Omental fat pad (tissue), 4 donors: ENCODE measurements around a stretch of chr16.

DNA sequence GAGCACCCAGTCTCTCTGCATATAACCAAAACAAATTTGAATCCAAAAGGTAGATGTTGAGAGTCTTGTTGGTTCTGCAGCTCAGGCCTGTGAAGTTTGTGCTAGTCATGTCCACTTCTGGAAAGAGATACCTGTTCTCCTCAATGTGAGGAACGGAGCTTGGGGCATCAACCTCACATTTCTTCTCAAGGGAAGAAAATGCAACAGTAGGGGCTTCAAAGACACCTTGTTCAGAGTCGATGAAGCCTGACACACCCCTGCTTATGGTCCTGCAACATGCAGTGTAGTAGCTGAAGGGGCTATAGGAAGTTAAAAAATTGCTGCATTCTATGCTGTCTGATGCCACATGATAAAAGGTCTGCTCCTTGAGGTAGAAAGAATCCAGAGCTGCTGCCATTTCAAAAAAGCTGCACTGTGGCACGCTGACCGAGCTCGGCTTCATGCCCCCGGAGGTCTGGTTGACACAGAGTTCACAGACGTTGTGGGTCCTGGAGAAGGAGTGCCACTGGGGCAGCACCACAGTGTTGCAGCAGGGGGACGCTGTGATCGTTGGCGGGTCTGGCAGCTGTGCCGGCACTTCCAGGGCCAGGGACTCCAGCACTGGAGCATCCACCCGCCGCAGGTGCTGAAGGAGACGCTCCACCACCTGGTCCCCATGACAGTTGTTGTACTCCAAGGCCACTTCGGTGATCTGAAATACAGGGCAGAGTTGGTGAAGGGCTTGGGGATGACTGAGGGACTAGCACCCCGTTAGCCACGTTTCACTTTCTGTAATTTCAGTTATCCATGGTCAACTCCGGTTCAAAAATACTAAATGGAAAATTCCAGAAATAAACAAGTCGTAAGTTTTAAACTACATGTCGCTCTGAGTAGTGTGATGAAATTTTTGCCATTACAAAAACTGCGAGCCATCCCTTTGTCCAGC is 23.4 kb downstream of the SNN start:
- PRO-cap: no peak
- RAMPAGE, long total RNA, 4 experiments: no peak in any of the 4 experiments

- PRO-cap: no peak
- RAMPAGE, long total RNA, 4 experiments: no peak in any of the 4 experiments
These were observed 26.4 kb downstream of the TXNDC11 start for GRCh38 chr16:11715973-11716859.

DNA sequence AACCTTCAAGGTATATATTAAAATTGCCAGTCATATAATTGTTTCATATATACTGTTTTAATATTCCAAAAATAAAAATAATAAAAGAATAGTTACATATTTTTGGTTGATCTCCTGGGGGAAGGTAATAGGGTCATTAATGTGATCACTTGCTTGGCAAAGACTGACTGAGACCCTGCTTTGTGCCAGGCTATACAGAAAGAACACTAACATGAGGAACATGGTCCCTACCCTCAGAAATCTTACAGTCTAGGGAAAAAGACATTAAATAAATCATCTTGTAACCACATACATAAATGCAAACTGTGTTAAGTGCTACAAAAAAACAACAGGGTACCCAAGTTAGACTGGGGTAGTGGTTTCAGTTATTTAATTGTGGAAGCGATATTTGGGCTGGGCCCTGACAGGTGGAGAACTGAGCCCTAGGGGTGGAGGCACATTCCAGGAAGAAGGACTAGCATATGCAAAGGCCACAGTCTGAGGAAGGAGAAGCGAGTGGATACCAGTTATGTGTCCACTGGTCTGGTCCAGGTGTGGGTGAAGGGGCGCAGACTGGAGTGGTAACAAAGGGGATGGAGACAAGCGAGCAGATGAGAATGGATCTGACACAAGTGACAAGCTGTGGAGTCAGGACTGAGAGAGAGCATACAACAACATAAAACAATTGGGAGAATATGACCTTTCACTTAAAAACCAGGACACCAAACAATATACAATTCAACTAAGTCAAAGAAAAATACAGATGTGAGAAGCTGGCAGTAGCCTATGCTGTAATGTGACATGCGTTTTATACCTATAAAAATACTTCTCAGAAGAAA is 22.9 kb downstream of the TXNDC11 start:
- PRO-cap: no peak
- RAMPAGE, long total RNA, 4 experiments: no peak in any of the 4 experiments

DNA sequence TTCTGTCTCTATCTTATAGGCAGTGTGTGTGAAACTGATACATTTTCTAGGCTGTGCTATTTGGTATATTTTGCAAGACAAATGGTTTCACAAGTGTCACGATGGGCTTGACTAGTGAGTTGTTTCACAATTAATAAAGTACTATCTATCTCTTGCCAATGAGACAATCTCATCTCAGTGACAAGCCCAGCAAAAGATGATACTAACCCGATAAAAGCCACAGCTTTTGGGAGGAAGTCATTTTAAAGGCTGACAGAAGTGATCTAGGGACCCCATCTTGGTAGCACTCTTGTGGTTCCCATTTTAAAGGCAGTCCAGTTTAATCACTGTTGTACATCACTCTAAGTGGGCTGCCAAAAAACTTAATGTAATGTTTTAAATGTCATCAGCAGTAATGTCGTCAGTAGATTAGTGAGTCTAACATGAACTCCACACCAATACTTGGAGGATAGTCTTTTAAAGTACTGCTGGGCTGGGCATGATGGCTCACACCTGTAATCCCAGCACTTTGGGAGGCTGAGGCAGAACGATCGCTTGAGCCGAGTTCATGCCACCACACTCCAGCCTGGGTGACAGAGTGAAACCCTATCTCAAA is 14.4 kb downstream of the TXNDC11 start:
- PRO-cap: no peak
- RAMPAGE, long total RNA, 4 experiments: no peak in any of the 4 experiments

- PRO-cap: no peak
- RAMPAGE, long total RNA, 4 experiments: no peak in any of the 4 experiments
These were observed 11.8 kb downstream of the TXNDC11 start for GRCh38 chr16:11730902-11731306.

DNA sequence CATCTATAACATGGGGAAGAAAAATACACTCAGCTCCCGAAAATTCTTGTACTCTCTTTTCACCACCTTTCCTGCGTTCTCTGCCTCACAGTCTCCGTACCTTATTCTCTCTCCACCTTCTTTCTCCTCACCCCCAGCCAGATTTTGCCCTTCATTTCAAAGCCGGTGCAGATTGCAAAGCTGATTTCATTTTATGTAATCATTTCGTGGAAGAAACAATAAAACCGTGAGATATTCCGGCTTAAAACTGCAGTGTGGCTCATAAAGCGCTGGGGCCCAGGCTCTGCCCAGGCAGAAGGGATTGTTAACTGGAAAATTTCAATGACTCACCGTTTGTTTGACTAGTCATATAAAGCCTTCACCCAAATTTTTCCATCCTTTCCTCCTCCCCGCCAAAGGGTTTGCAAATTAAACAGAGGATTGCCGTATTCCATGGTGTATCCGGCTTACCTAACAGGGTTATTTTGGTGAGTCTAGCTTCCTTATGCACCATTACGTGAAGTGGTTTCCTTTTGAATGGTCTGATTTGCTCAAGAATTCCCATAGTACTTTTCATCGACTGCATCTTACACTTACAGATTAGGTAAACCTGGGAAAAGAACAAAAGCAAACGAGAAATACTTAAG is 756 bp upstream of the GSPT1 start:
- PRO-cap: no peak
- RAMPAGE, long total RNA, 4 experiments: no peak in any of the 4 experiments

GRCh38 chr16:11994259-11995076 is 17.9 kb downstream of the SNX29 start:
- PRO-cap: no peak
- RAMPAGE, long total RNA, 4 experiments: no peak in any of the 4 experiments

GRCh38 chr16:12026962-12027440 is 50.5 kb downstream of the SNX29 start:
- PRO-cap: no peak
- RAMPAGE, long total RNA, 4 experiments: no peak in any of the 4 experiments

GRCh38 chr16:12057214-12057914 is 80.8 kb downstream of the SNX29 start:
- PRO-cap: no peak
- RAMPAGE, long total RNA, 4 experiments: no peak in any of the 4 experiments

GRCh38 chr16:12212134-12212715 is 235.7 kb downstream of the SNX29 start:
- PRO-cap: no peak
- RAMPAGE, long total RNA, 4 experiments: no peak in any of the 4 experiments

DNA sequence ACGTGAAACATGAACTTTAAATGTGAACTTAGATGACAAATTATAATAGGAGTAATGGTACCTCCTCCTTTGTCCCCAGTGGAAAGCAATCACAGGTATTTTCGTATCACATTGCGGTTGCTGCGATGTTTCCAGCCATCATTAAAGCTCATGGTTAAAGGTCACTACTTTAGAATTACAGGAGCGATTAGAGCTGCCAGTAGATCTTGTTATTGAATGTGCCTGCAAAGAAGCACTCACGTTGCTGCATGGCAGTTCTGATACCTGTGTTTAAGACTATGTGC is 301.0 kb downstream of the CPPED1 start:
- PRO-cap: no peak
- RAMPAGE, long total RNA, 4 experiments: no peak in any of the 4 experiments

DNA sequence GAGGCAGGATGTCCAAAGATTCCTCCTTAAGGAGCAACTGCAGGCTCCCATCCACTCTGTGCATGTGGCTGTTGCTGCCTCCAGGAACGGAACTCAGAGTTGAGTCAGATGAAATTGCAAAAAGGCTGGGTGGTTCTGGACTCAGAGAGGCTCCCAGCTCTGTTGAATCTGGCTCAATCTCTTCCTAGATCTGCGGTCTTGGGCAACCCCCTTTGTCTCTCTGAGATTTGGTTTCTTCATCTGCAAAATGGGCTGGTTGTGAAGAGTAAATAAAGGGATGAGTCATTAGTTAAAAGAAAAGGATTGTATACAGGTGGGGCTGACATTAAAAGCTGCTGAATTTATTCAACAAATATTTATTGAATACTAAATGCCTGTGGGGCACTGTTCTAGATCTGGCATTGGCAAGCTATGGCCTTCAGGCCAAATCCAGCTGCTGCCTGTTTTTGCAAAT is 197.3 kb downstream of the SHISA9 start:
- PRO-cap: no peak
- RAMPAGE, long total RNA, 4 experiments: no peak in any of the 4 experiments

GRCh38 chr16:14106653-14107255 is 35.6 kb downstream of the MRTFB start:
- PRO-cap: no peak
- RAMPAGE, long total RNA, 4 experiments: no peak in any of the 4 experiments

DNA sequence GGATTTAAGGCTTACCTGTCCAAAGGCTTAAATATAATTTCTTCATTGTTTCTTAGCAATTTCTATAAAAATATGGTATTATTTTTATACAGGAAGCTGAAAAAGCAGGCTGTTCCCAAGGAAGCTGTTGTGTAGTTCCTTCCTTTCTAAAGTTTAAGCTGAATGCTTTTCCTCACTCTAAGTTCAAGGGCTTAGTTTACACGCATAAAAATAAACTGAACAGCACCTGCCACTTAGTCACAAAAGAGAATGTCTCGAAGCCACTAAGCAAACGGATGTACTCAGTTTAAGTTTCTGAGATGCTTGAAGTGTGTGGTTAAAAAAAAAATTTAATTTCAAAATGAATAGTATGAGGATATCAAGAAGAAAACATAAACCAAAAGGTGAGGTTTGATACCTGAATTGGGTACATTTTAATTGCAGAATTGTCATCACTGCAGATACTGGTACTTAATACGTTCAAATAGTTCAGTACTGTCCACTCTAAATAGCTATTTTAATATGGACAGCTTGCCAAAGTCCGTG is 38.0 kb downstream of the MRTFB start:
- PRO-cap: no peak
- RAMPAGE, long total RNA, 4 experiments: no peak in any of the 4 experiments

GRCh38 chr16:14176353-14177725 is 105.7 kb downstream of the MRTFB start:
- PRO-cap: no peak
- RAMPAGE, long total RNA, 4 experiments: no peak in any of the 4 experiments

GRCh38 chr16:14303463-14304408 is 232.6 kb downstream of the MRTFB start:
- PRO-cap: no peak
- RAMPAGE, long total RNA, 4 experiments: no peak in any of the 4 experiments

DNA sequence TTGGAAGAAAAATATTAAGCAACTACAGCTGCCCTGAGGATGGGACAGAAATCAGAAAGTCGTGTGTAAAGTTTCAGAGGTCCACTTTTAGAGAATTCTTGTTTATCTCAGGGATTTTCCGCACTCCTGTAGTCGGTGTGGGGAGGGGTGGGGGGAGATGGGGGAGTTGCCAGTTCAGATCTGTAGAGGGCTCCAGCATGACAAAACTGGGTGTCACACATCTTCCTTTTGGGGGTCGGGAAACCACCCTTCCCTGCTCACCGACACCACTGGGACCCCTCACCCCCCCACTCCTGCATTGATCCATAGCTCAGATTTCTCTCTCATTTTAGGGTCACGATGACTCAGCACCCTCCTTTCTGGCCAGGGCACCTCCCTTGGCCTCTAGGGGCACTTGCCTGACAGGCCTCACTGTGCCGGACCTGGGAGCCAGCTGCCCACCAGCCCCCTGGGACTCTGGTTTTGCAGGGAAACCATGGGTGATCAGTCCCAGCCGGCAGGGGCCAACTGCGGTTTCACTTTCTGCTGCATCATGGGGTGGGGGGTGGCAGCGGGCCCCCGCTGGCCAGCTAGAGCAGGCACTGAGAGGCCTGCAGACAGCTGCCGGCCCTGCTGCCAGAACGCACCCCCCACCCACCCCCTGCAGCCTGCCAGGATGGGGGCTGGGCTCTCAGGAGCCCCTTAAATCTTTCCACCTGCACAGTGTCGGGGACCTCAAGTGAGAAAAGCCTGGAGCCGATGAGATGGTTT is 239.4 kb downstream of the MRTFB start:
- PRO-cap: no peak
- RAMPAGE, long total RNA, 4 experiments: no peak in any of the 4 experiments

- PRO-cap: no peak
- RAMPAGE, long total RNA, 4 experiments: no peak in any of the 4 experiments
These were observed 254.8 kb downstream of the MRTFB start for GRCh38 chr16:14325808-14326397.

DNA sequence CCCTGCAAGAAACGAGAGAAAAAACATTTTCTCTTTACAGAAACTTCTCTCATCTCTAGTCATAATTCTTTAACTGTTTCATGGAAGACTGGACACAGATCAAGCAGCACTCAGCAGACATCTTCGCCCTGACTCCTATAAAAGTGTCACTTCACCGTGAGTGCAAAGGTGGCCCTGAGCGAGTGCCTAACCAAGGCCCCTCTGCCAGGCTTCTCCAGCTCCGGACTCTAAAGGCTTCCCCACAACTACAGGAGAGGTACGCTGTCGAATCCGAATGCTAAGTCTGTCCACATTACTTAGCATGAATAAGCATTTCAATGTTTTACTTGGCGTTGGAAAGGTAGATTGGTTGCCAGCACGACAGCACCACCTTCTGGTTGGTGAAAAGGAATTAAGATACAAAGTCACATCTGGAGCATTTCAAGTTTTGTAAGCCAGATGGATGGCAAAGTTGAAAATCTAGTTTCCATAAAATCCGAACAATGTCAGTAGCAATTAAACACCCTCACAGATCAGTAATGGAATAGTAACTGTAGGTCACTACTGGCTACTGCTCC is 101.0 kb downstream of the PARN start:
- PRO-cap: no peak
- RAMPAGE, long total RNA, 4 experiments: no peak in any of the 4 experiments

DNA sequence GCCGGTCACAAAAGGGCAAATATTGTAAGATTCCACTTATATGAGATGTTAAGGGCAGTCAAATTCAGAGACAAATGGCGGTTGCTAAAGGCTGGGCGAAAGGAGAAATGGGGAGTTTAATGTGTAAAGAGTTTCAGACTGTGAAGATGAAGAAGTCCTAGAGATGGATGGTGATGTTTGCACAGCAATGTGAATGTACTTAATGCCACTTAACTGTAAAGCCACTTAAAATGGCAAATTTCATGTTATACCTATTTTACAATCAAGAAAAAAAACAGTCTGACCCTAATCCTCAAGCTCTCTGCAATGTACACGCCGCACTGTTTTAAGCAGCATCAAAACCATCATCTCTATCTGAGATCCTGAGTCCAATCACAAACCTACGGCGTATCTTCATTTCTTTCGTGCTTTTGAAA is 1.0 kb downstream of the PARN start:
- PRO-cap: no peak
- RAMPAGE, long total RNA, 4 experiments: no peak in any of the 4 experiments